GM06990 (cell line): ENCODE measurements around a stretch of chr9.

DNA sequence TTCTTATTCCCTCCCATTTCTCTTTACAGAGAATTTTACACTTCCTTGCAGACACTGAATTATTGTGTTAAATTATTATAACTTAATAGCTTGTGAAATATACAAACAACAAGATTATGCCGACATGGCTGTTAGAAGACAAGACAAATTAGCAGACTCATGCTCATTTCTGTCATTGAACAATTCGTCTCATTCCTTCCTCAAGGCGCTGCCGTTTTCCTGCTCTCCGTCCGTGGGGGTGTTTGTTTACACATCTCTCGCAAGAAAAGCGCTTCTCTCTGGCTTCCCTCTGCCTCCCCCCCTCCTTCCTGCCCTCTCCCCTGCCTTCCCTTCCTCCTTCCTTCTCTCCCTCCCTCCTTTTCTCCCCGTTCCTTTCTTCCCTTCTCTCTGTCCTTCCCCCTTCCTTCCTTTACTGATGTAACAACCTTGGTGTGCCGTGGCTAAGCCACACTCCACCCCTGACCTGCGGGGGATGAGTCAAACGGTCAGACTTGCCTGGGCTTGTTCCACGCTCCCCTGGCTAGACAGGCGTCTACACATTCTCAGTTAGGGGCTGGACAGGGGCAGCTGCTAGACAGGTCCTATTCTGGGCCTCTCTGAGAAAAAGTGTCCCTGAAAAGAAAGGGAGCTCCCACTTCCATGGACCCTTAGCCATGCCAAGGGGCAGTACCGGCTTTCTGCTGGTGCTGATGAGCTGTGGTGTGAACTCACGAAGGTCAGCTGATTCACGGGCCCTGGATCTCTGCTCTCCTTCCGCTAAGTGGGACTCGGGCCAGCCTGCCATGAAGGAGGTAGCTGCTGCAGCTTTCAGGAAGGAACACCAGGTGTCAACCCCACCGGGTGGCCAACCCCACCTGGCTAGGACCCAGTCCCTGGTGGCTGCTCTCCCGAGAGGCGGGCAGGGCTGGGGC, 32.0 kb upstream of the SPTLC1 start:
- RRBS = no CpG with 5 or more reads among the region's 22 CpGs

DNA sequence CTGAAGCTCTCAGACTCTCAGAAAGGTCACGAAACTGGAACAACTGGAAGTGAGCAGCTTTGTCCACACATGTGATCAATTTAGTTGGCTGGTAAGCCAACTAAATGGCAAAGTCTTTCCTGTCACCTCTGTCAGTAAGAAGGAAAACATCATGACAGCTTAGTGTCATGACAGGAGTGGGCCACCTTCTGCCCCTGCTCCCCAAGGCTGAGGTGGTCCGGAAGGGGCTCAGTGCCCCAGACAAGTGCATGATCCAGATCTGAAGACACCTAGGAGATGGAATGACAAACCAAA, 4.0 kb downstream of the IPPK start:
- RRBS = no CpG with 5 or more reads among the region's 2 CpGs

GRCh38 chr9:92680623-92681168, 10.8 kb upstream of the IPPK start:
- RRBS = no CpG with 5 or more reads among the region's 3 CpGs

DNA sequence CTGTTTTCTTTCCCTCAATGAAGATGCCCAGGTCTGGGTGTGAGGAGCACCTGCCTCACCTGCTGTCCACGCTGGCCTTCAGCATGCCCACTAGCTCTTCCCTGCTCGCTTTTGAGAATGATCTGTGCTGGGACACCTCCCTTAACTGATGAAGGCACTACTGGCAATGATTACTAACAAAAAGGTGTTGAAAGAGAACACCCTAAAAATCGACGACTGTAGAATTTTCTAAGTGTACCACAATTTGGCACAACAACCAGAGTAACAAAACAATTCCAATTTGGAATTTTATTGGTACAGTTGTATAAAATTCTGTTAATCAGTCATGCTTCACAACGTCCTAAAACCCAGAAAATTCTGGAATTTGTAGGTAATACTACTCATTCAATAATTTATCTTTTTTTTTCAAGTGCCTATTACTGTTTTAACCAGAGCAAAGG, 42.4 kb upstream of the IPPK start:
- RRBS = no CpG with 5 or more reads among the region's 5 CpGs

DNA sequence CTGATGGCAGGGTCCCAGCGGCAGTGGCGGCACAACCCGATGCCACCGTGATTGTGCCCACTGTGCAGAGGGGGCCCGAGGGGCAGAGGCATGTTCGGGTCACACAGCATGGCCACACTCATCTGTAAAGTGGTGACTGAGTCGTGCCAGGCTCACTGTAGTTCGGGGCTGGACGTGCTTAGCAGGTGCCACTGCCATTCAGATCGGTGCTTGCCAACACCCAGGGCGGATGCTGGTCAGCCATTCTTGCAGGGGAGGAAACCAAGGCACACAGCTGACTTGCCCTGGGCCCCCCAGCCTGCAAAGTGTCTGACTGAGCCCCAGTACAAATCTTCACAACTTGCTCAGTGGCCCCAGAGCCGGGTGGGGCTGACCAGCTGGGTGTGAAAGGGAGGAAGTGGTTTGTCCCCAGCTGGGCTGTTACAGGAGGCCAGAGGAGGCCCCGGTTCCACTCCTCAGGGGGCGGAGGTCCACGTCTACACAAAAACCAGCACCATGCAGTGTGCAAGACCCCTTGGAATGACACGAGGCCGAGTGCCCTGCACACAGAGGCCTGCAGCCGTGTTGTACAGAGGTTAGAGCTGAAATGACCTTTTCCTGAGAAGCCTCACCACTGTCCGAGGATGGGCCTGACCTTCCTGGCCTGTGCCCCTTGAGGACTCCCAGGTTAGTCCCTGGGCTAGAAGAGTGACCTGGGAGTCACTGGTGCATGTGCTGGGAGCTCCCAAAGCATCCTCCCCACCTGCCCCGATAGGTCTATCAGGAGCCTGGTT, 17.9 kb downstream of the FGD3 start:
- RRBS = 9% methylated on average over 2 of the region's 20 CpGs

DNA sequence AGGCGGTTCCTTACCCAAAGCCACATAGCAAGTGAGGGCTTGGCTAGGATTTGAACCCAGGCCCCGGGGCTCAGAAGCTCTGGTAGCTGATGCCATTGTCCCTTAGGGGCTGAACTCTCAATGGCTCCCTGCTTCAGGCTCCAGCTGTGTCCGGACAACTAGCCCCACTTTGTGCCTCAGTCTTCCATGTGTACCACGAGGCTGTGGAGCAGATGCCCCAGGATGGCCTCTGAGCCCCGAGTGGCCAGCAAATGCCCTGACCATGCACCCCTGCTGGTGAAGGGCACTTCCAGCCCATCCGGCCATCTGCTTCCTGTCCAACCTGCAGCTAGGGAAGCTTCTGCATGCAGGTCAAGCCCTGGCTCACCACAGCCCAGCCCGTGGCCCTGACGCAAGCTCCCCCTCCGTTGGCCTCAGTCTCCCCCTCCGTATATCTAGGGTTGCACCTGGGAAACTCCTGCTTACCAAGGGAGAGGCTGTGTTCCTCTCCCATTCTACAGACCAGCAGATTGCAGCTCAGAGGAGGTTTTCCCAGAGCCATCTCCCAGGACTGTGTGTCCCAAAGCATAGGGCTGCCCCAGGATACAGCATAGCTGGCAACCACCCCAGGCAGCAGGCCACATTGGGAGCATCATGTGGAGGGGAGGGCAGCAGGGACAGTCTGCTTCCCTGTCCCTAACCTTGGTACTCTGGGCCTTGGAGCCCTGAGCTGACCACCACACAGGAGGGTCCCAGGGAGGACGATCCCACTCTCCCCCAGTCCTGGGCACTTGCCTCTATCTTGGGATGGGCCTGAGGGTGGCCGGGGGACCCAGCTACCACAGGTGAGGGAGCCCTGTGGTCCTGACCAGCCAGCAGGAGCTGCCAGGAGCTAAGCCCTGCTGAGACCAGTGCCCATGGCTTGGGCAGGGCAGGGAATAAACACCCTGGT, 4.6 kb downstream of the NINJ1 start:
- RRBS = 66% methylated on average over 2 of the region's 12 CpGs

DNA sequence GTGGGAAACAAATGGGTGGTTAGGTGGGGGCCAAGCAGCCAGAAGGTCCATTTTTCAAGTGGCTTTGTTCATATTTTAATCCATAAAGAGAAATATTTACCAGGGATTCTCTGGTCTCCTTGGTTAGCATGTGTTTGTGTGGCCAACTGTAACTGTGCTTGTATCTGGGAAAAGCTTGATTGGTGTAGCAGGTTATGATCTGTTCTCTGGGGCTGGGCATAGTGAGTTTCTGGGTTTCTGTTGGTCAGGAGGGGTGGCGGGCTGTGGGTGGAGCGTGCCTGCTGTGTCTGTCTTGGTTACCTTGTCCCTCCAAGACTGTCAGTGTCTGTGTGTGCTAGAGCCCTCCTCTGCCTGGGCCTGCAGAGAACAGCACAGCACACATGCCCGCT, 12.6 kb downstream of the WNK2 start:
- RRBS = no CpG with 5 or more reads among the region's 3 CpGs

- RRBS = no CpG with 5 or more reads among the region's 10 CpGs
Measured at GRCh38 chr9:93207381-93207876, 23.5 kb downstream of the WNK2 start.

DNA sequence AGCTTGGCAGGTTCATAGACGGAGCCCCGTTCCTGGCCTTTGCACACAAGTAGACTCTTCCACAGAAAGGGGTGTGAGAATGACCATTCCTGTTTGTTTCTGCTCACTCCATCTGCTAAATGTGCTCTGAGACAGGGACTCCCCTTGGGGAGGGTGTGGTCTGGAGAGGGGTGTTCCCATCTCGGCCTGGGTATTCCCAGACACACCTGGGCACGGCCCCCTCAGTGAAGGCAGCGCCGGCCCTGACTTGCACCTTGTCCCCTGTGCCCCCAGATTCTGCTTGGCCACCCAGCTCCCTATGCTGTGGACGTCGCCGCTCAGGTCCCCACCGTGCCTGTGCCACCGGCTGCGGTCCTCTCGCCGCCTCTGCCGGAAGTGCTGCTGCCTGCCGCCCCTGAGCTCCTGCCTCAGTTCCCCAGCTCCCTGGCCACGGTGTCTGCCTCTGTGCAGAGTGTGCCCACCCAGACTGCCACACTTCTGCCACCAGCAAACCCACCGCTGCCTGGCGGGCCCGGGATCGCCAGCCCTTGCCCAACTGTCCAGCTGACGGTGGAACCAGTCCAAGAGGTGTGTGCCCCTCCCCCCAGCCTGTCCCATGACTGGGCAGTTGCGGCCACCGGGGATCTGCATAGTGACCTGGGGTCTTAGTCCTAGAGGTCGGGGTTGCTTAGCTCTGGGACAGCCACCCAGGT, 77.7 kb downstream of the WNK2 start:
- RRBS = 58% methylated on average over 8 of the region's 25 CpGs

DNA sequence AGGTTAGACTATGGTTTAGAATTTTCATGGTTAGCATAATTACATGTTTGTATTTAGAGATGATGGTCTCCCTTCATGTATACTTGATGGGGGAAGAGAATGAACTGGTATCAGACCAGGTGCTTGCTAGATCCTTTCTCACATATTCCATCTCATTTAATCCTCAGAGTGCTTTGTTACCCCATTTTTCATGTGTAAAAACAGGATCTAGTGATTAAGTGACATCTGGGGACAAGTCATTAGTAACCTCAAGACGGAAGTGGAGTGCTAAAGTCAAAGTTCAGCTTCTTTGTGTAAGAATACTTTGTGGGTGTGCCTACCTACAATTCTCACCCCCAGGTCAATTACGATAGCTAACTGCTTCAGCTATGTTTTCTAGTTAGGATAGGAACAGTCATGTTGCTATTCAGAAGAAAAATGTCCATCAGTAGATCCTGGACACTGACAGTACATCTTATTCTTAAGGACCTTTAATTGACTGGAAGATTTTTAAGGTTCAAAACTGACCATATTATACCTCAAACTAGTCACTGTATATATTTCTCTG, 3.1 kb upstream of the FAM120AOS start:
- RRBS = no CpG with 5 or more reads among the region's 2 CpGs

GRCh38 chr9:93465815-93466379, 12.5 kb upstream of the FAM120AOS start:
- RRBS = no CpG with 5 or more reads among the region's 6 CpGs

DNA sequence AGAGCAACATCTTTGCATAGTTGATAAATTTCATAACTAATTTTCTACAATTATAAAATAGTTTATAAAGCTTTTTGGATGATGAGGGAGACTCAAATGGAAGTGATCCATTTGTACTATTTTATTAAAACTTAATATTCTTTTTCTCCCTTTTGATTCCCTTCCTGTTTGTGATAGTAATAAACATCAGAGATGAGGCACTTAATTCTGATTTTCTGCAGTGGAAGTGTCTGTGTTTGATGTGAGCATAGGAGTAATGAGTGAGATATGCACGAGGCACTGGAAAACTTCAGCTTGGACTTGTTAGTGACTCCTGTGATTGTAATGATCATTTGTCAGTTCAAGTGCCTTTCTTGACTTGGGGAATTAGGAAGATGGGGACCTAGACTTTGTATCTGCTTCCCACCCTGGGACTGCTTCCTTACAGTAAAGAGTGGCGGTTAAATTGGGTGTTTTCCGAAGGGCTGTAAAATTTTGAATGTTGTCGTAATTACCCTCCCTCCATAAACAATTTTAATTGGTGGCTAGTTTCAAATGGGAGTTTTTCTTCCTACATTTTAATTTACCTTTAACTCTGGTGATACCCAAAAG, 23.4 kb upstream of the FAM120AOS start:
- RRBS = no CpG with 5 or more reads among the region's 4 CpGs

- RRBS = no CpG with 5 or more reads among the region's 16 CpGs
Measured at GRCh38 chr9:93518258-93518944, 58.0 kb upstream of the PHF2 start.

GRCh38 chr9:93536098-93536489, 40.3 kb upstream of the PHF2 start:
- RRBS = no CpG with 5 or more reads among the region's 4 CpGs

DNA sequence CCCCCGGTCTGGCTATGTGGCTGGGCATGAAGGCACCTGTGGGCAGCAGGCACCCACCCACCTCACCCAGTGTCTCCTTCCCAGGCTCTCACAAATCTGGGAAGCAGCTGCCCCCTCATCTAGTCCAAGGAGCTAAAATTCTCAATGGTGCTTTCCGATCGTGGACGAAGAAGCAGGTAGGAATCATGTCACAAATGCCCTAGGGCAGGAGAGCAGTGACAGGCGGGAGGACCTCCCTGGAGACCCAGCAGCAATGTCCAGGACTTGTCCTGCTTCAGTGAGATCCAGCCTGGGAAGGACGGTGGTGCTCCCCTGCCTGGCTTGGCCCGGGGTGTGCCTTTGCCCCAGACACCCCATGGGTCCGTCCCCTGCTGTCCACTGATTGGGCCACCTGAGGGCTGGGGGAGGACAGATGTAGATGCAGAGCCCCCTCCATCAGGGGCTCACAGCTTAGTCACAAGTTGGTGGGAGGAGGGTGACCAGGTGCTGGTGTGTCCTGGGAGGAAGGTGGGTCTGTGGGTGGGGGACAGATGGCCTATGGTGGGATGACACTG, 81.8 kb downstream of the PHF2 start:
- RRBS = no CpG with 5 or more reads among the region's 8 CpGs

GRCh38 chr9:94135140-94135889, 51.1 kb downstream of the PTPDC1 start:
- RRBS = no CpG with 5 or more reads among the region's 3 CpGs

GRCh38 chr9:94173576-94174416, 85.3 kb upstream of the ZNF169 start:
- RRBS = no CpG with 5 or more reads among the region's 5 CpGs

- RRBS = no CpG with 5 or more reads among the region's 2 CpGs
Measured at GRCh38 chr9:94176895-94177407, 82.1 kb upstream of the ZNF169 start.

DNA sequence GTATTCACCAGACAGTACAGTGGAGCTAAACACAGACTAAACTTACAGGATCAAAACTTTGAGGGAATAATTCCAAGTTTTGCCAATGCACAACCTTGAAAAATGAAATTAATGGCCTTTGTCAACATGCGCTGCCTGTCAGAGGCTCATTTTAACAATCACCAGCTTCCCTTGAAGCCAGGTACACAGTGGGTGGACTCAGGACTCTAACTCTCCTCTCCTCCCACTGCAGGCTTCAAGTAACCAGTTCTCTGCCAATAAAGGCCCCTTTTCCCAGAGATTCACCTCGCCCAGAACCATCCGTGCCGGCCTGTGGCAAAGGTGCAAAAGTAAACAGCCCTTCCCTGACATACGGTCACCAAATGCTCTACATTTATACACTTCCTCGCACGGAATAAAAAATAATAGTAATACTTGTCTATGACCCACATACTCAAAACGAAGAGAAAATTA, 18.4 kb upstream of the FBP2 start:
- RRBS = no CpG with 5 or more reads among the region's 8 CpGs

GRCh38 chr9:94631492-94631909, 7.8 kb downstream of the FBP1 start:
- RRBS = no CpG with 5 or more reads among the region's 5 CpGs